Adrenal gland (tissue), 7 donors: Measurements from ENCODE around the genes SAFB and VMAC.

- PRO-cap, 3 experiments = no peak in any of the 3 experiments
- RAMPAGE, long total RNA, 4 experiments = no peak in any of the 4 experiments
- RRBS = 68% methylated on average over 1 of the region's 11 CpGs
Observed at GRCh38 chr19:5126781-5127198, 157.9 kb downstream of the KDM4B start.

- PRO-cap, 3 experiments = peak in 1 of 3 experiments; most common minus-strand start chr19:5128622 (in 1)
- RAMPAGE, long total RNA, 4 experiments = no peak in any of the 4 experiments
- RRBS = 6% methylated on average over 6 of the region's 19 CpGs
Observed at GRCh38 chr19:5128482-5128983, 159.6 kb downstream of the KDM4B start.

DNA sequence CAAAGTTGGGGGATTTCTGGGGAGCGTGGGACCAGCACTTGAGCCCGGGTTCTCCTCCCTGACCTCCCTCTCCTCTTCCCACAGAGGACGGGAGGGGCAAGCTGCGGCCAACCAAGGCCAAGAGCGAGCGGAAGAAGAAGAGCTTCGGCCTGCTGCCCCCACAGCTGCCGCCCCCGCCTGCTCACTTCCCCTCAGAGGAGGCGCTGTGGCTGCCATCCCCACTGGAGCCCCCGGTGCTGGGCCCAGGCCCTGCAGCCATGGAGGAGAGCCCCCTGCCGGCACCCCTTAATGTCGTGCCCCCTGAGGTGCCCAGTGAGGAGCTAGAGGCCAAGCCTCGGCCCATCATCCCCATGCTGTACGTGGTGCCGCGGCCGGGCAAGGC, 162.1 kb downstream of the KDM4B start:
- PRO-cap, 3 experiments = no peak in any of the 3 experiments
- RAMPAGE, long total RNA, 4 experiments = no peak in any of the 4 experiments
- RRBS = 56% methylated on average over 4 of the region's 18 CpGs

GRCh38 chr19:5133769-5134444, 165.0 kb downstream of the KDM4B start:
- PRO-cap, 3 experiments = no peak in any of the 3 experiments
- RAMPAGE, long total RNA, 4 experiments = no peak in any of the 4 experiments
- RRBS = 89% methylated on average over 2 of the region's 34 CpGs

- PRO-cap, 3 experiments = no peak in any of the 3 experiments
- RAMPAGE, long total RNA, 4 experiments = no peak in any of the 4 experiments
- RRBS = no CpG with 5 or more reads among the region's 15 CpGs
Observed at GRCh38 chr19:5156555-5157055, 184.0 kb downstream of the PTPRS start.

- PRO-cap, 3 experiments = no peak in any of the 3 experiments
- RAMPAGE, long total RNA, 4 experiments = no peak in any of the 4 experiments
- RRBS = no CpG with 5 or more reads among the region's 10 CpGs
Observed at GRCh38 chr19:5165446-5165938, 175.1 kb downstream of the PTPRS start.

GRCh38 chr19:5219744-5220168, 120.9 kb downstream of the PTPRS start:
- PRO-cap, 3 experiments = no peak in any of the 3 experiments
- RAMPAGE, long total RNA, 4 experiments = no peak in any of the 4 experiments
- RRBS = 92% methylated on average over 3 of the region's 23 CpGs

GRCh38 chr19:5338069-5339234, 2.2 kb downstream of the PTPRS start:
- PRO-cap, 3 experiments = peak in 1 of 3 experiments; most common plus-strand start chr19:5338800 (in 1)
- RAMPAGE, long total RNA, 4 experiments = no peak in any of the 4 experiments
- RRBS = 11% methylated on average over 11 of the region's 52 CpGs

DNA sequence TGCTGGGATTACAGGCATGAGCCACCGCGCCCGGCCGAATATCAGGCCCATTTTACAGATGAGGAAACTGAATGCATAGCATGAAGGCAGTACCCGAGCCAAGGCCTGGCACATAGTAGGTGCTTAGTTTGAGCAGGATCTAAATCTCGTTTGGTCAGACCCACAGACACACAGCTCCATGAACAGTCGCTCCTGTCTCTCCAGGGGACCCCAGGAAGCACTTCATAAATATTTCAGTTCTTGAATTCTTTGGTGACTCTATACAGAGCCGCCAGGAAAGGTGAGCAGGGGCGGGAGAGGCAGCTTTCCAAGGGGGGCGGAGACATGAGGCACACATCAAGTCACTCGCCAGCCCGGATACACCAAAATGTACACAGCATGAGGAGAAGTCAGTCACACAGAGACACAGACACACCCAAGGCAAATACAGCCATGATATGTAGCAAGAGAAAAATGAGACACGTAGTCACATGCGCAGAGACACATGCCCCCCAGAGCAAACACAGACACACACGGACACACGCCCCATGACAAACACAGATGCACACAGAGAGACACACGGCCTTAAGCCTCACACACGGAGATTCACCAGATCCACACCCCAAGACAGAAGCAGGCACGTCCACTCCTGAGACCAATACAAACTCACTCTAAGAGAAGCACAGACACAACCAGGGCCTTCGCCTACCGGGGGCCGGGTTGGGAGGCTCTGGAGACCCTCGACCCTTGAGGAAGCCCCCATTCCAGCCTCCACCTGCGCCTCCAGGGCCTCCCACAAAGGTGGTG, 44.9 kb downstream of the SAFB2 start:
- PRO-cap, 3 experiments = no peak in any of the 3 experiments
- RAMPAGE, long total RNA, 4 experiments = no peak in any of the 4 experiments
- RRBS = no CpG with 5 or more reads among the region's 24 CpGs

GRCh38 chr19:5584664-5584863, 38.0 kb downstream of the SAFB2 start:
- PRO-cap, 3 experiments = peak in 1 of 3 experiments; most common minus-strand start chr19:5584780 (in 1)
- RAMPAGE, long total RNA, 4 experiments = no peak in any of the 4 experiments
- RRBS = no CpG with 5 or more reads among the region's 5 CpGs

DNA sequence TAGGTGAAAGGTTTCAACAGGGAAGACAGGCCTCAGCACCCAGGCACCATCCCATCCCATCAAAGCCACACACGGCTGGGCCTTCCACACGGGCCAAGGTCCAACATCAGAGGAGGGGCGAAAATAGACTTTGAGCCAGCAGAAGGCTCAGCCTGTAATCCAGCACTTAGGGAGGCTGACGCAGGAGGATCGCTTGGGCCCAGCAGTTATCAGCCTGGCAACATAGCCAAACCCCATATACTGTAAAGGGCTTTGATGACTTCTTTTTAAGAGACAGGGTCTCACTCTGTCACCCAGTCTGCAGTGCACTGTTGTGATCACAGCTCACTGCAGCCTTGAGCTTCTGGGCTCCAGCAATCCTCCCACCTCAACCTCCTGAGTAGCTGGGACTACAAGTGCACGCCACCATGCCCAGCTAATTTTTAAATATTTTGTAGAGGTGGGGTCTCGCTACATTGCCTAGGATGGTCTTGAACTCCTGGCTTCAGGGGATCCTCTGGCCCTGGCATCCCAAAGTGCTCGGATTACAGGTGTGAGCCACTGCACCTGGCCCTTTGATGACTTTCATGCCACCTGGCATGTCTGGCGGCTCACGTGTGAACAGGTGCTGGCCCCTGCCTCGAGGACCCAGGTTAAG, 27.9 kb downstream of the SAFB2 start:
- PRO-cap, 3 experiments = no peak in any of the 3 experiments
- RAMPAGE, long total RNA, 4 experiments = no peak in any of the 4 experiments
- RRBS = no CpG with 5 or more reads among the region's 11 CpGs

- PRO-cap, 3 experiments = peak in 3 of 3 experiments; most common plus-strand start chr19:5623083 (in 3); most common minus-strand start chr19:5622776 (in 3)
- RAMPAGE, long total RNA, 4 experiments = start-site peak on the plus strand in 4 of 4 experiments, at chr19:5623080-5623247 at its widest, 1,030 to 4,389 reads per replicate; start-site peak on the minus strand in 4 of 4 experiments, at chr19:5622744-5623025 at its widest, 36 to 1,466 reads per replicate
- RRBS = 1% methylated on average over 39 of the region's 116 CpGs
Observed at GRCh38 chr19:5622487-5623424, at the start of gene SAFB. SAFB (plus strand) TSS chr19:5623083.

- PRO-cap, 3 experiments = peak in 1 of 3 experiments; most common plus-strand start chr19:5623737 (in 1); most common minus-strand start chr19:5623706 (in 1)
- RAMPAGE, long total RNA, 4 experiments = no peak in any of the 4 experiments
- RRBS = no CpG with 5 or more reads among the region's 12 CpGs
Observed at GRCh38 chr19:5623662-5623875, 686 bp downstream of the SAFB start.

GRCh38 chr19:5714016-5714565, 5.9 kb downstream of the LONP1 start:
- PRO-cap, 3 experiments = no peak in any of the 3 experiments
- RAMPAGE, long total RNA, 4 experiments = no peak in any of the 4 experiments
- RRBS = no CpG with 5 or more reads among the region's 9 CpGs

DNA sequence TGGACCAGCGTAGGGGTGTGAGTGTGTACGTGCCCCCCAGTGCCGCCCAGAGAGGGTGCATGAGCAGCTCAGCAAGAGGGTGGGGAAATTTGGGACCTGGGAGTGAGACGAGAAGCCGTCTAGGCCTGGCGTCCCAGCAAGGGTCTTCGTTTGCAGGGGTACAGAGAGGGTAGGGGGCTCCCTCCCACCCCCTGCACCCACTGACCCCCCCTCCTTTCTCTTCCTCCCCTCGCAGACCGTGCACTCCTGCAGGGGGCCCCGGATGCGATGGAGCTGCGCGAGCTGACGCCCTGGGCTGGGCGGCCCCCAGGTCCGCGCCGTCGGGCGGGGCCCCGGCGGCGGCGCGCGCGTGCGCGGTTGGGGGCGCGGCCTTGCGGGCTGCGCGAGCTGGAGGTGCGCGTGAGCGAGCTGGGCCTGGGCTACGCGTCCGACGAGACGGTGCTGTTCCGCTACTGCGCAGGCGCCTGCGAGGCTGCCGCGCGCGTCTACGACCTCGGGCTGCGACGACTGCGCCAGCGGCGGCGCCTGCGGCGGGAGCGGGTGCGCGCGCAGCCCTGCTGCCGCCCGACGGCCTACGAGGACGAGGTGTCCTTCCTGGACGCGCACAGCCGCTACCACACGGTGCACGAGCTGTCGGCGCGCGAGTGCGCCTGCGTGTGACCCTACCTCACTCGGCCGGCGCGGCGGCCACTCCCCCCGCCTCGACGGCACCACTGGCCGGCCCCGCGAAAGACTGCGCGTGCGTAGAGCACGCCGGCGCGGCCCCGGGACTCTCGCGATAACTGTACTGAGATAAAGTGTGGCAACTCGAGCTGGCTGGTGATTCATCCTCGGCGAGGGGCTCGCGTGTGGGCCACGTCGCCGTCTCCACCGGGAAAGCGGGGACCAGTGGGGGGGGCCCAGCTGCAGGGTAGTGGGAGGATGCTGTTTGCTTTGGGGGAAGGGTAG, 11.7 kb downstream of the FUT6 start:
- PRO-cap, 3 experiments = peak in 3 of 3 experiments; most common plus-strand start position 452 of the sequence (in 3); most common minus-strand start position 722 of the sequence (in 3)
- RAMPAGE, long total RNA, 4 experiments = no peak in any of the 4 experiments
- RRBS = 30% methylated on average over 36 of the region's 111 CpGs

GRCh38 chr19:5904776-5905421, at the start of gene VMAC:
VMAC (plus strand) TSS chr19:5904872.
- PRO-cap, 3 experiments = peak in 3 of 3 experiments; most common plus-strand start chr19:5904913 (in 3)
- RAMPAGE, long total RNA, 4 experiments = no peak in any of the 4 experiments
- RRBS = 1% methylated on average over 10 of the region's 56 CpGs

DNA sequence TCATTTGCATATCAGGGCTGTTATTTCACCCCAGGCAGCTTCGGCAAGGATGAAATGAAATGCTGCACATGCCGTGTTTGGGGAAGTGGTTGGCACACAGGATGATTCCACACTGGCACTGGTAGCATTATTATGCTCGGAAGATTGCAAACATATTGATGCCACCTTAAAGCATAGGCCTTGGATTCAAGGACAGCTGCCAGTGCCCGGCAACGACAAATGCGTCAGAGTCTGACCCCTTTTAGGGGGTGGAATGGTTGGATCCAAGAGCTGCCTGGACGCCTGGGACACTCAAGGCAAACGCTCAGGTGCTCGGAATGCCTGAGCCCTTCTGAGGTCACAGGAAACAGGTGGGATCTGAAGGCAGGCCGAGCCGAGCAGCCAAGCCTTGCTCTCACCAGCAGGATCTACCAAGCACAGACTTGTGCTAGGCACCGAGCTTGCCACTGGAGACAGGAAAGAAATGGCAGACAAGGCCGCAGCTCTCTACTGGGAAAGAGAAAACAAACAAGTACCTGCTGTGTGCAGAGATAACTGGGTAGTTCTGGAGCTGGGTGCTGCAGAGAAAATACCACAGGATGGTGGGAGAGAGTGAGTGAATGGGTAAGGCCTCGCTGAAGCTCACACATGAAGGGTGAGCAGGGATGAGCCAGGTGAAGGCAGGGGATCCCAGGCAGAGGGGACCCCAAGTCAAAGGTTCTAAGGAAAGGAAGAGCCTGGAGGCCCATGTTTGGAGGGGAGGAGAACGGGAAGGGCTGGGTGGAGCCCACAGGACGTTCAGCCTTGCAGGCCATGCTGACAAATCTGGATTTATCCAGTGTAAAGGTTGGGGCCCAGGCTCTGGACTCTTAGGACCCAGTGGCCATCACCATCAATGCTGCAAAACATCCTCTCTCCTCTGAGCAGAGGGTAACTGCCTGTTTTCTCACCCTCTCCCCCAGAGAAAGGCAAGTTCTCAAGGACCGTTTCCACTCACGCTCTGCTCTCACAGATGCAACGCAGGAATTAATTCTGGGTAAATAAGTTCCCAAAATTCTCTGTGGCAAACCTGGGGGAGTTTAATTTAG, 9.2 kb downstream of the RANBP3 start:
- PRO-cap, 3 experiments = peak in 2 of 3 experiments; most common plus-strand start position 268 of the sequence (in 2); most common minus-strand start position 114 of the sequence (in 2)
- RAMPAGE, long total RNA, 4 experiments = no peak in any of the 4 experiments
- RRBS = no CpG with 5 or more reads among the region's 19 CpGs

DNA sequence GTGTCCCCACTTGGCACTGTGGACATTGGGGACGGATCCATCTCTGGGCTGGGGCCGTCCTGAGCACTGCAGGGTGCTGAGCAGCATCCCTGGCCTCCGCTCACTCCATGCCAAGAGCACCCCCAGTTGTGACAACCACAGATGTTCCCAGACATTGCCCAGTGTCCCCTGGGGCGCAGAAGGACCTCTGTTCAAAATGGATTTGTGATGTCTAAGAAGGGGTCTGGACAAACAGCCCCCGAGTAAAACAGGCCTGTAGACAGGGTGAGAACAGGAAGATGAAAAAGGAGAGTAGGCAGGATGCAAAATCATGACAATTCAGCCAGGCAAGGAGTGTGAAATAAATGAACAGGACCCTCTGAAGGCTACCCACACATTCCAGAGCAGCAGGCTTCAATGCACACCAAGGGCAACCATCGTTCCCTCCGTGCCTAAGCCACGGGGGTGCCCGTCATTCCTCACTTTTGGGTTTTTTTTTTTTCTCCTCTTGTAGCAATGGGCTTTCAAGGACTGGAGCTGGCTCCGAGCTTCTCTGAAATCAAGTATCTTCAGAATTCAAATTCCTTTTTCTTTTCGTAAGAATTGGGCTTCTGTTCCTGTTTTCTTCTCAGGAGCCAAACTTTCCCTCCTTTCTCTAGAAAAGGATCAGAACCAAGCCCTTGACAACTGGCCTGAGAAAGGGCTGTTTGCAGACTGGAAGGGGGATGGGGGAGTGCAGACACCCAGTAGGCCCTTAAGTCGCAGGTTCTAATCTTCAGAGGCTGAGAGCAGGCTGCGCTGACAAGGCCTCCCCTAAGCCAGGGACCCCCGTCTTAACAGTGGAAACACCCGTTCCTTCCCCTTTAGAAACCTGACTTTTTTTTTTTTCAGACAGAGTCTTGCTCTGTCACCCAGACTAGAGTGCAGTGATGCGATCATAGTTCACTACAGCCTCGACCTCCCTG, 51.9 kb downstream of the RFX2 start:
- PRO-cap, 3 experiments = no peak in any of the 3 experiments
- RAMPAGE, long total RNA, 4 experiments = no peak in any of the 4 experiments
- RRBS = no CpG with 5 or more reads among the region's 17 CpGs

DNA sequence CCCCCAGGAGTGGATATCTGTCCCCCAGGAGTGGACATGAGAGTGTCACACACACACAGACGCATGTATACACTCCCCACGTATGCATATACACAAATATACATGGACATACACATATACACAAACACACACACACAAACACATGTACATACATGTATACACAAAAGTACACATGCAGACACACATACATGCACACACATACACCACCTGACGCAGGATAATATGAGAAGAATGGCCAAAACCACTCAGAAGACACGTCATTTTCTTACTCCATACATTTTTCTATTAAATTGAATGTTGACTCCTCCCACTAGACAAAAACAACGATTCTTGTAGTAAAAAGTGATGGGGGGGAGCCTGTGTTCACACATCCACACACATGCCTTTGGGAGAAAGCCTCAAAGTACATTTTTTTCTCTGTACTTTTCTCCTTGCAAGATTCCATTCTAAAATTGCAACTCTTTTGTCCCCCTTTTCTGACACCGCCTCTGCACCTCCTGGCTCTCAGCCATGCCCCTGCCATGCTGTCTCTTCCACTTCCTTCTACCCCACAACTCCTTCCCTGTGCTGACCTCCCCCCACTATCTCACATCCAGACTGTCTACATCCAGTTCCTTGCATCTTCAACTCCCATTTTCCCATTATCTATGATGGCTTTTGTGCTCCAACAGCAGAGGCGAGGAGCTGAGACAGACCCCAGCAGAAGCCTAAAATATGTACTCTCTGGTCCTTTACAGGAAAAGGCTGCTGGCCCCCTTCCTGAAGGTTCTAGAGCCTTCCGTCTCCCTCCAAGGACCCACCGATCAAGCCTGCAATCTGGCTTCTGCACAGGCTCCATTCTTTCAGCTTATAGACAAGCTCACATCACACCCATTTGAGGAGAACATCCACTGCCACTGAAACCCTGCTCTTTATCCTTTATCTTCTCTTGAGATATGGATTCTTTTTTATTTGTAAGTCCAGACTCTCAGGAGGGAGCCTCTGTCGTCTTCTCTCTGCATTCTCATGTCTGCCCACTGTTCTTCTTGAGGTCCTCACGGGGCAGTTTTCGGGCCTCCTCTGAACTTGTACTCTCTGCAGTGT, 50.3 kb downstream of the RFX2 start:
- PRO-cap, 3 experiments = no peak in any of the 3 experiments
- RAMPAGE, long total RNA, 4 experiments = no peak in any of the 4 experiments
- RRBS = no CpG with 5 or more reads among the region's 12 CpGs

- PRO-cap, 3 experiments = peak in 1 of 3 experiments; most common plus-strand start chr19:6066044 (in 1); most common minus-strand start chr19:6065834 (in 1)
- RAMPAGE, long total RNA, 4 experiments = no peak in any of the 4 experiments
- RRBS = no CpG with 5 or more reads among the region's 18 CpGs
Observed at GRCh38 chr19:6065585-6066293, 44.6 kb downstream of the RFX2 start.